Mononuclear cell (primary cell): ENCODE results near the gene TAPBP.

DNA sequence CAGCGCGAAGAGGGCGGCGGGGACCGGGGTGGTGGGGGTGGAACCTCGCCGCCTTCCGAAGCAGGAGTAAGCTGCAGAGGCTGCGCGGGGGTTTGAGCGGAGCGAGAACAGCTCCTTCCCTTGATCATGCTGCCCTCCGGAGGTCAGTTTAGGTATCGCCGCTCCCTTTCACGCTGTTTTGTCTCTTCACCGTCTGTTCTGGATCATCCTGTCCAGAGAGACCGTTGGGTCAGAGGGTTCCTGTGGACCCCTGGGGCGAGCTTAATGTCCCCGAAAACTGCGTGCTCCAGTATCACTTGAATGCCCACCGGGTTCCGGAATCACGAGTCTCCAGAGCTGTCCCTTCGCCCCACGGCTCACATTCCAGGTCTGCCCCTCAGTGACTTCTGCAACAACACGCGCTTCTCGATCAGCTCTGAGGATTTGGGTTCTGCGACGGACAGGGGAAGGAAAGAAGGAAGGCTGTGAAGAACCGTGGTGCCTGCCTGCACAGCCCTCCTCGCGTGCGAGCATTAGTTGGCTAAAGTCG is 23.3 kb downstream of the VPS52 start:
- RRBS, result 5% methylated on average over 7 of the region's 36 CpGs

DNA sequence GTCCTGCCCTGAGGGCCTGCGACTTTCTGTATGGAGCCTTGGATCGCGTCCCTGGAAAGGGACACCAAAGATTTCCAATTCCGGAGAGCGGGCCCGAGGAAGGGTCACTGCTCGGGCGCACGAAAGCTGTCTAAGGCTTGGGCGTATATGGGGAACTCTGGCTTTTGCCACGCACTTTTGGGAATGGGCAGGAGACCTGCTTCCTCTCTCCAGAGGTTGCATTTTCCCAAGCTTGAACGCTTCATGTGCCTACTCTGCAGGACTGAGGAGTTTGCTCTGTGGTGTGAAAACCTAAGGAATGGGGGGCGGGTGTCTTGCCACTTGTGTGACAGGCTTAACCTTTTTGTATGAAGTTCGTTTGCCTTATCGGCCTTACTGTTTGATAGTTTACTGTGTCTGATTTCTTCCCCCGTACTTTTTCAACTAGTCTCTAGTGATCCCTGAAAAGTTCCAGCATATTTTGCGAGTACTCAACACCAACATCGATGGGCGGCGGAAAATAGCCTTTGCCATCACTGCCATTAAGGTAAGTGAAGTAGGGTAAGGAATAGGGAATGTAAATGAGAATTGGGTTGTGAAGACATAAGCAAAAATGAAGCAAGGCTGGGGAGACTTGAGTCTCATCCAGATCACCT is 443 bp downstream of the RPS18 start:
- RRBS, result 2% methylated on average over 1 of the region's 20 CpGs

DNA sequence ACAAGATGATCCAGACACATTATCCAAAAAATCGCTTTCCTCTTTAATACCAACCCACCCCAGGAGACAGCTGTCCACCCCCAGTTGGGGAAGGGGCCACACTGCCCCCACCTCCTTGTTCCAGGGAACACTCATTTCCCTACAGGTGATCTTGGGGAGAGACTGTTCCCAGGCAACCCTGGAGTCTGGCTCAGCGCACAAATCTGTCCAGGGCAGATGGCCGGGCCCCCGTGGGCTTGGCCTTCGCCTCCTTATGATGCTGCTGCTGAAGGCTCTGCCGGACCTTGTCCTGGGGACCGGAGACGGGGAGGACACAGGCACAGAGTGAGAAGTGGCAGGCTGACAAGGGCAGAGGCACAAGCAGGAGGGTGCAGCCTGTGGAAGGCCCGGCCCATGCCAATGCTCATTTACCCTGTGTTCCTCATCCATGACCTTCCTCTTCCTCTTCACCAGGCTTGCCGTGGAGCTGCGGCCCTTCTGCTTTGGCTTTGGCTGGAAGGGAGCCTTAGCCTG is 2.2 kb downstream of the B3GALT4 start:
- RRBS, result 91% methylated on average over 7 of the region's 11 CpGs

DNA sequence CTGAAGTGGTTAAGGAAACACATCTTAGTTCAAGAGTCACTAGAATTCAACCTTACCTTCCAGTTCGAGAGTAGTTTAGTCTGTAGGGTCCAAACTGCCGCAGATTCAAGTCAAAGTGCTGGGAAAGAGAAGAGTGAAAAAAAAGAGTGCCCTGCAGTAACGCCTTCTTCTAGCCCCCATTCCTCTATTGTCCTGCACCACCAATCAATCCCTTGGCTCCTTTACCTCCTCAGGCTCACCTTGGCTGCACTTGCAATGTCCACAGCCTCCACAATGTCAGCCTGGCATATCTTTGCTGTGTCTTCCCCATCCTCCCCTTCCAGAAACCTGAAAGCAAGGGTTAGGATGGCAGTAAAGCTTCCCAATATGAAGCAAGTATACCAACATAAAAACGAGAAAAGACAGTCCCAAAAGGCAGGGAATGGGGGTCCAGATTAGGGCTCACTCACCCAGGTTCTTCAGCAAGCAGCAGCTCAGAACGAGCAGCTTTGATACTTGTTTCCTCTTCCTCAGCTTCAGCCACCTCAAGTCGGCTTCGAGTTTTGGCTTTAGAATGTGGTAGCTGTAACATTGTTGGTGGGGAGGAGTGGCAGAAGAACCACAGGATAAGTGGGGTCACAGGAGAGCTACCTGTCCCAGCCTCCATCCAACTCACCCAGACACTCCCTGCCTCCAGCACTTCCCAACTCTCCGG is 983 bp downstream of the WDR46 start:
- RRBS, result no CpG with 5 or more reads among the region's 8 CpGs

GRCh38 chr6:33306228-33306709 is 7.5 kb upstream of the RGL2 start:
- RRBS, result no CpG with 5 or more reads among the region's 3 CpGs

GRCh38 chr6:33313668-33313726 is 381 bp downstream of the TAPBP start:
- RRBS, result no CpG with 5 or more reads among the region's 4 CpGs

GRCh38 chr6:33313727-33313953 is 238 bp downstream of the TAPBP start:
- RRBS, result no CpG with 5 or more reads among the region's 21 CpGs

DNA sequence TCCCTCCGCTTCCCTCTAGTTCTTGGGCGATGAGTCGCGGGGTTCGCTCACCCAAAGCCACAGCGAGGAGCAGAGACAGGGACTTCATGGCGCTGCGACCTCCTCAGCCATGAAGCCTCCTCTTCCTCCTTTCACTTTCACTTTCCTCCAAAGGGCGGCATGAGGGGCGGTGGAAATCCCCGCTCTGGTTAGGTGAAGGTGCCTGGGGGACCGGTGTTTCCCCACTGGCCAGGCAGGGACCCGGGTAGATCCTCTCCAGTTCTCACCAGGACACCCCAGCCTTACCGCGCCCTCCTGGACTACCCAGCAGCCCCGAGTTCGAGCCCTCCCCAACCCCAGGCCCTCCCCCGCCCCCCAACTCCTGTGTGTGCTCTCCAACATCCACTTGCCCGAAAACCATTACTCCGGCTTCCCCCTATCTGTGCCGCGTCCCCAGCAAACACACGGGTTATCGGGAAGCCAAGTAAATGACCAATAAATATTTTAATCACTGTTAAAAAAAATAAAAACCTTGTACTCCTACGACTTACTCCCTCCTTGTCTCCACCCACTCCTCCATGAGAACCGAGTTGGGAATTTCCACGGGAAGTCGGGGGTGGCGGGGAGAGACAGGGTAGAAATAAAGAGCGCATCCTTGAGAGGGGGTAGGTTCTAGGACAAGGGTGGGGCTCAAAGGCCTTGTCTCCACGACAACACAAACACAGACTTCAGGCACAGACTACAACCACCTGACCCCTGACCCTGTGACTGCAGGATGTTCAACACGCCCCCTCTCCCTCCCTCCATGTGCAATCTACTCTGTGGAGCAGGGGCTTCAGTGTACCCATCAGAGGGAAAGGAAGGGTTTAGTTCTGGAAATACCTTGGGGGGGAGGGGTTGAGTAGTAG is at the start of gene TAPBP:
Gene TAPBP (minus strand): TSS at position 125 of the 887 bp plus-strand sequence.
- RRBS, result no CpG with 5 or more reads among the region's 32 CpGs

- RRBS, result no CpG with 5 or more reads among the region's 7 CpGs
These were observed 14.7 kb upstream of the SMIM40 start for GRCh38 chr6:33343780-33344205.

GRCh38 chr6:33412981-33414141 is 2.5 kb downstream of the PHF1 start:
- RRBS, result no CpG with 5 or more reads among the region's 15 CpGs

DNA sequence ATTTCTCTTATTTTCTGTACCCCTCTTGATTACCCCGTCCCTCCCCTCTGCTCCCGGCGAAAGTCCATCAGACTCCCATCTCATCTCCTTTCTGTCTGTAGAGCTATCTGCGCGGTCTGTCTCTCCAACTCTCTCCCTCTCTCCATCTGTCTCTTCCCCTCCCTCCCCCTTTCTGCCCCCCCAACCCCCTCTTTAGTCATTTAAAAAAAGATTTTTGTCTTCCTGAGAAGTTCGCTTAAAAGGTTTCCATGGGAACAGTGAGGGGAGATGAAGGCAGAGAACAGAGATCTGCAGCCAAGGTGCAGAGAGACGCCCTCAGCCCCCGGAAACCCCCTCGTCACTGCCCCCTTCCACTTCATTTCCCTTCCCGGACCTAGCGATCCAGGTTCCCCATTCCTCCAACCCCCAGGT is 6.6 kb downstream of the SYNGAP1 start:
- RRBS, result no CpG with 5 or more reads among the region's 11 CpGs

DNA sequence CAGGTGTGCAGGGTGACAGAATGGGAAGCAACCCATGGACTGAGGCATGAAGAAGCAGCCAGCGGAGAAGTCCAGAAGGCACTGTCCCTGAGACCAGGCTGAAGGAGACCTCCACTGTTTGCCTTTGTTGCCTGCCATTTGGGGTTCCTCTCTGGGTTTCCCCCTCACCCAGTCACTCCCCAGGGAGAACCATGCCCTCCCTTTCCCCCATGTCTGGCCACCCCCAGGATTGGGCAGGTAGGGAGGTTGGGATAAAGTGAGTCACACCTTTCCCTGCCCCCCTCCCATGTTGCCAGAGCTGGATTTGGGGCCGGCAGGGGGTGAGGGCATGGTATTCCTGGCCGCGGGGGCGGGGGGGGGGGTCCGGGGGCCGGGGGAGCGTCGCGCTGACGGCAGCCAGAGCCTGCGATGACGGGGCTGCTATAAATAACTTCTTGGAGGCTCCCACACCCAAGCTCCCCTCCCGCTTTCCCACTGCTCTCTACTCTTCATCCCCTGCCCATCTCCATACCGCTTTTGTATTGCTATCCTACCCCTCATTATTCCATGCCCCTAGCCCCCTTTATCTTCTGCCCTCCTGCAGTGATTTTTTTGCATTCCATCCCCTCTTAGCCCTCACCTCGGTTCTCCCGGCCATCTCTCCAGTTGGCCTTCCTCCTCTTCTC is 13.6 kb downstream of the SYNGAP1 start:
- RRBS, result 22% methylated on average over 5 of the region's 17 CpGs

- RRBS, result no CpG with 5 or more reads among the region's 3 CpGs
These were observed 4.0 kb upstream of the ZBTB9 start for GRCh38 chr6:33450405-33450748.

GRCh38 chr6:33571690-33572160 is 8.4 kb downstream of the BAK1 start:
- RRBS, result no CpG with 5 or more reads among the region's 9 CpGs

- RRBS, result 100% methylated on average over 1 of the region's 12 CpGs
These were observed 7.4 kb upstream of the ITPR3 start for GRCh38 chr6:33613551-33614304.

DNA sequence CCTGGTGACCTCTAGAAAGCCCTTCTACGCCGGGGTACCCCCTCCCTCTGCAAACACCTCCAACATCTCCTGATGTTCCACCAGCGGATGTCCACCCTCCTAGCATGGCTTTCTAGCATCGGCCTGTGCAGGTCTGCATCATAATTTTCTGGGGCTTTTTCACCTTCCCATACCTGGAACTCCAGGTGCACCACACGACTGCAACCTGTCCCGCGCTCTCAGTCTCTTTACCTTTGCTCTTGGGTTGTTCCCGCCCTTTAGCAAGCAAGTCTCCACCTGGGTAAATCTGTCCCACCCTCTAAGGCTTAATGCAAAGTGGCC is 2.6 kb downstream of the ITPR3 start:
- RRBS, result no CpG with 5 or more reads among the region's 8 CpGs

DNA sequence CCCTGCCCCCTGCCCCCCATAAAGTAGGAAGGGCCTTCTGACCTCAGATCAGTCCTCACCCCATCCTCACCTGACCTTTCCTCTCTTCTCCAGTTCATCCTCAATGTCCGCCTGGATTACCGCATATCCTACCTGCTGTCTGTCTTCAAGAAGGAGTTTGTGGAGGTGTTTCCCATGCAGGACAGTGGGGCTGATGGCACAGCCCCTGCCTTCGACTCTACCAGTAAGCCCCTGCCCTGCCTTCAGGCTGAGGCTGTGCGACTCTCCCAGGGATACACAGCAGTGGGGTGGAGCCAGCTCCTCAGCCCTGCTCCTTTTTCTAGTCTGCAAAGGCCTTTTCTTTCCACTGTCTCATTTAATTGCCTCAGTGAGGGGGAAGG is 38.0 kb downstream of the UQCC2 start:
- RRBS, result no CpG with 5 or more reads among the region's 4 CpGs

DNA sequence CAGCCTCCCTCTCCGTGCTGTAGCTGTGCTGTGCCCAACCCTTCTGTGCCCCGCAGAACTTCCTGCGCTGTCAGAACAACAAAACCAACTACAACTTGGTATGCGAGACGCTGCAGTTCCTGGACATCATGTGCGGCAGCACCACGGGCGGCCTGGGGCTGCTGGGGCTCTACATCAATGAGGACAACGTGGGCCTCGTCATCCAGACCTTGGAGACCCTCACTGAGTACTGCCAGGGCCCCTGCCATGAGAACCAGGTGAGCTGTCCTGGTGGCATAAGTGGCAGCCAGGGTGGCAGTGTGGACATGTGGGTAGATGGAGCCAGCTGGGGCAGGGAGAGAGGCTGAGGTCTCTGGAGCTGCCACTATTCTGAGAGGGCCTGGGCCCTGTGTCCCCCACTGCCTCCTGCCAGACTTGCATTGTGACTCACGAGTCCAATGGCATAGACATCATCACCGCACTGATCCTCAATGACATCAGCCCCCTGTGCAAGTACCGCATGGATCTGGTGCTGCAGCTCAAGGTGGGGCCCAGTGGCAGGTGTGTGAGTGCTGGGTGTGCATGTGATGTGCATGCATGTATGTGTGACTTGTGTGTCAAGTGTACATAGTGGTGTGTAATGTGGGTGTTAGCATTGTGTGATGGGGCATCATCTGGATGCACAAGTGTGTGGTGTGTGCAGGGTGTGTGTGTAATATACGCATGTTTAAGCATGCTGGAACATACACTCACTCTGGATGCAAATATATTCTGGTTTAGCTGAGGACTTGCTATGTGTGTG is 25.3 kb downstream of the UQCC2 start:
- RRBS, result no CpG with 5 or more reads among the region's 14 CpGs

DNA sequence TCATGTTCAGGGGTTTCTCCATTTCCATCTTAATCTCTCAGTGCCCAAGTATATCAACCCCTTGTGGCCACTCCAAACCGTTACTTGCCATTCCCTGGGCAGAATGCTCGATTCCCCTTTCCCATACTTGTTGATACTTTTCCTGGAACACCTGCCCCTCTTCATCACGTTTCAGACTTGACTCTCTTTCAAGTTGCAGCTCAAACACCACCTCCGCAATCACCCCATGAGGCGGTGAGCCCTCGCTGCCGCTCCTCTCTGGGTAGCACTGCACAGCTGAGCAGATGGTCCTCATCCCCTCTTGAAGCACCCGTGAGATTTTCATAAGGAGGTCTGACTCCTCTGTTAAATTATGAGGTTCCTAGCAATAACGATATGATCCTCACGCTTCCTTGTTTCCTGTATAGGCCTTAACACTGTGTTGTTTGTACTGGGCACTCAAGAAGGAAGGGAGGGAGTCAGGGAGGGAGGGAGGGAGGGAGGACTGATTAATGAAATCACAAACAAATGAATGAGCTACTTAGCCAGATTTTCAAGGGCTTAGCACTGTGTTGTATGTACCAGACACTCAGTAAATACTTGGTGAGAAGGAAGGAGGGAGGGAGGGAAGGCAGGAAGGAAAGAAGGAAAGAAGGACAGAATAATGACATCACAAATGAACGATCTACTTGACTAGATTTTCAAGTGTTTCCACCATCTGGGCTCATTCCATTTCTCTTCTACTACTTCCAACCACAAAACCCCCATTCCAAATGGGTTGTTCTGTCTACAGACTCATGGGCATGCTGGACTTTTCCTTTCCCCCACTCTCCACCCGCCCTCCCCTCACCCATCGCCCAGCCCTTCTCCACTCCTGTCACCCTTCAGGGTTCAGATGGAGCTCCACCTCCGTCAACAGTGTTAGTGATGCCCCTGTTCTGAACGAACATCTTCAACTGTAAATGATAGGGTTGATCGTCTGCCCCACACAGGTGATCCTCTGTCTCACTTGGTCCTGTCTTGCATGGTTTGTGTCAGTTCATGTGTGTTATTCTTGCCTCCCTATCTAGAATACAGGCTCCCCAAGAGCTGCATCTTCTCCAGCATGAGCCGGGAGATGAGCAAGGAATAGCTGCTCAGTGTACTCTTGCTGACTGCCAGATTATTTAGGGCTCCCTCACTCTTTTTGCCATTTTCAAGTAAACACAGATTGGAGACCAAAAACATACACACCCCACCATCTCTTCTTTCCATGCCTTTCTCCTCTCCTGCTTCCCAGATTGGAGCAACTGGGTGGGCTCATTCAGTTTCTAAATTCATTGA is 8.3 kb upstream of the UQCC2 start:
- RRBS, result no CpG with 5 or more reads among the region's 17 CpGs

- RRBS, result no CpG with 5 or more reads among the region's 8 CpGs
These were observed 15.3 kb upstream of the IP6K3 start for GRCh38 chr6:33761872-33762613.